Measurements from ENCODE around the genes KCNS1 and DBNDD2.

GRCh38 chr20:44324480-44324980 is 12.3 kb upstream of the R3HDML start:
- CAGE, long polyA plus RNA: no peak
- RRBS: no CpG with 5 or more reads among the region's 2 CpGs

DNA sequence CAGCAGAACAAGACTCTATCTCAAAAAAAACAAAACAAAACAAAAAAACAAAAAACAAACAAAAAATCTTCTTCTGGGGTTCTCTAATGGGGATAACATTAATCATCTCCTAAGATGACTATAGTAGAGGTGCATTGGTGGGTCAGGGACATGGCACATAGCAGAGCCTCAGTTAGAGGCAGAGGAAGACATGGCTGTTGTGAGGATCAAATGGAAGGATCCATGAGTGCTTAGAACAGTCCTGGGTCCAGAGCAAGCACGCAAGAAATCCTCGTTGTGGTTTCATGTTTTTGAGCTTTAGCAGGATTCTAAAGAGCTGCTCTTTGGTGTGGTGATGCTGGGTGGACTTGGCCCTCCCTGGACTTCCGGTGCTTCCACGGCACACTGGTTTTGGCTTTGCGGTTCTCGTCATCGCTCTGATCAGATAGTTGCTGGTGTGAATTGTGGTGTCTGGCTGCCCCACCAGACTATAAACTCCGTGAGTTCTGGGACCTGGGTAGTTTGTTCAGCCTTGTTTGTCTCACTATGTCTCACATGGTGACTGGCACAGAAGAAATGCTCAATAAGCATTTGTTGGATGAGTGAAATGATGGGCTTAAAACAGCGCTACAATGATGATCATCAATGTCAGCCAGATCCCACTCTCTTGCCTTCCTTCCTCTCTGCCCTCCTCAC is 3.2 kb downstream of the HNF4A start:
- CAGE, long polyA plus RNA: no peak
- RRBS: no CpG with 5 or more reads among the region's 9 CpGs

DNA sequence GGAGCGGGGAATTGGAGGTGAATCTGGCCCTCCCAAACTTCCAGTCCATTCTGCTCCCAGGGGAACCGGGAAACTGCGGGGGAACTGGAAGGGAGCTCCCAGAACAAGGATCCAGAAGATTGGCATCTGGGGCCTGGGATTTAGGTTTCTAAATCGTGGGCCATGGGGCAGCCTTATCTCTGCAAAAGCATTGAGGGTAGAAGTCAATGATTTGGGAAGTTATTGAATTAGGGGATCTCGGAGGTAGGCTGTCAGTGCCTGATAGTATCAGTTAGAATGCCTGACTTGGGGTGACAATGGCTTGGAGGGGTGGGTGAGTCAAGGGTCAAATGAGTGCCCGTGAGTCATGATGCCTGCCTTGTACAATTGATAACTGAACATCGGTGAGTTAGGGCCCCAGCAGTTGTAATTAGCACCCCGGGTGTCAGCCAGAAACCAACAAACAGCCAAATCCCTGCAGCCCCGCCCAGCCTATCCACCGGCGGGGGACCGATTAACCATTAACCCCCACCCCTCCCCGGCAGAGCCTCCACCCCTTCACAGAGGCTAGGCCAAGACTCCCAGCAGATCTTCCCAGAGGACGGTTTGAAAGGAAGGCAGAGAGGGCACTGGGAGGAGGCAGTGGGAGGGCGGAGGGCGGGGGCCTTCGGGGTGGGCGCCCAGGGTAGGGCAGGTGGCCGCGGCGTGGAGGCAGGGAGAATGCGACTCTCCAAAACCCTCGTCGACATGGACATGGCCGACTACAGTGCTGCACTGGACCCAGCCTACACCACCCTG is 45.4 kb downstream of the HNF4A start:
- CAGE, long polyA plus RNA: no peak
- RRBS: 69% methylated on average over 3 of the region's 25 CpGs

- CAGE, long polyA plus RNA: no peak
- RRBS: 68% methylated on average over 5 of the region's 30 CpGs
These were observed 55.6 kb downstream of the HNF4A start for GRCh38 chr20:44410830-44411797.

DNA sequence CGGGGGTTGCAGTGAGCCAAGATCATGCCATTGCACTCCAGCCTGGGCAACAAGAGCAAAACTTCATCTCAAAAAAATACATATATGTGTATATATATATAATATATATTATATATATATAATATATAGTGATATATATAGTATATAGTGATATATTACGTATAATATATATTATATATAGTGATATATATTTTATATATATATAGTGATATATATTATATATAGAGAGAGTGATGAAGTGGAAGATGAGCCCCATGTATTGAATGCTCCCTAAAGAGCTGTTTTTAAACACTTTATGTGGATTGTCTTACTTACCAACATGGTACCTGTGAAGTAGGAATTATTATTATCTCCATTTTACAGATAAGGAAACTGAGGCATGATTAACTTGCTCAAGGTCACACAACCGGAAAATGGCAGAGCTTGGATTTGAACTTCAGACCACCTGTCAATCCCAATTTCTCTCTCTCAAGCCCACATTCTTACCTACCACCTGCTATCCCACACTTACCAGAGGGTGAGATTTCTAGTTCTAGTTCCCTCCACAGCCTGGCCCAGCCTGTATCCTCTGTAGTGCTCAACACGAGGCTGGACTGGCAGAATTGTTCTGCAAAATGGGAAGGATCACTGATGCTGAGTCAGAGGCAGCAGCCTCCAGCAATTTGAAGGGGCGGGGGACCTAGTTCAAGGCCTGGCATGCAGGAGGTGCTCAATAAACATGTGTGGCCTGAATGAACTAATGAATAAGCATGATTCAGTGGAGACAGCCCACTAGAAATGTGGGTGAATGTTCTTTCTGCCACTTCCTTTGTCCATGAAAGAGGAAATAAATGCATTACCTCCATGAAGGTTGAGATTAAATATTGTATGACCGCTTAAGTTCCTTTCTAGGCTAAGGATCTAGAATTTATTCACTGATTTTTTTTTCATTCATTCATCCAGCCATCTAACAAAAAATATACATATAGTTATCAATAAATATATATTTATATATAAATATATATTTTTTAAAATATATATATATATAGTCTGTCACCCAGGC is 53.7 kb upstream of the TTPAL start:
- CAGE, long polyA plus RNA: no peak
- RRBS: no CpG with 5 or more reads among the region's 6 CpGs

GRCh38 chr20:44491576-44492421 is 16.1 kb downstream of the TTPAL start:
- CAGE, long polyA plus RNA: no peak
- RRBS: no CpG with 5 or more reads among the region's 7 CpGs

- CAGE, long polyA plus RNA: no peak
- RRBS: no CpG with 5 or more reads among the region's 5 CpGs
These were observed 3.1 kb downstream of the PKIG start for GRCh38 chr20:44585419-44585993.

- CAGE, long polyA plus RNA: no peak
- RRBS: no CpG with 5 or more reads among the region's 7 CpGs
These were observed 15.6 kb downstream of the PKIG start for GRCh38 chr20:44597937-44598407.

GRCh38 chr20:44616592-44617153 is 34.3 kb downstream of the PKIG start:
- CAGE, long polyA plus RNA: no peak
- RRBS: no CpG with 5 or more reads among the region's 17 CpGs

DNA sequence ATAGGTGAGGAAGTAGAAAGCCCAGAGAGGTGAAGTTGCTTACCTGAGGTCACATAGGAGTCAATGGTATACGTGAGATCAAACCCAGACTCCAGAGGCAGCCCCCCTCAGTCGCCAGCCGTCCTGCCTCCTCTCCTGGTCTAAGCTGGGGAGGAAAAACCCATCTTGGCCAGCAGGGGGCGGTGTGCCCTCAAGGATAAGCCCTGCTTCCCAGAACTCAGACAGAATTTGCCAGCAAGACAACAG is 30.1 kb upstream of the CCN5 start:
- CAGE, long polyA plus RNA: no peak
- RRBS: no CpG with 5 or more reads among the region's 4 CpGs

- CAGE, long polyA plus RNA: no peak
- RRBS: no CpG with 5 or more reads among the region's 2 CpGs
These were observed 522 bp downstream of the CCN5 start for GRCh38 chr20:44715656-44716125.

DNA sequence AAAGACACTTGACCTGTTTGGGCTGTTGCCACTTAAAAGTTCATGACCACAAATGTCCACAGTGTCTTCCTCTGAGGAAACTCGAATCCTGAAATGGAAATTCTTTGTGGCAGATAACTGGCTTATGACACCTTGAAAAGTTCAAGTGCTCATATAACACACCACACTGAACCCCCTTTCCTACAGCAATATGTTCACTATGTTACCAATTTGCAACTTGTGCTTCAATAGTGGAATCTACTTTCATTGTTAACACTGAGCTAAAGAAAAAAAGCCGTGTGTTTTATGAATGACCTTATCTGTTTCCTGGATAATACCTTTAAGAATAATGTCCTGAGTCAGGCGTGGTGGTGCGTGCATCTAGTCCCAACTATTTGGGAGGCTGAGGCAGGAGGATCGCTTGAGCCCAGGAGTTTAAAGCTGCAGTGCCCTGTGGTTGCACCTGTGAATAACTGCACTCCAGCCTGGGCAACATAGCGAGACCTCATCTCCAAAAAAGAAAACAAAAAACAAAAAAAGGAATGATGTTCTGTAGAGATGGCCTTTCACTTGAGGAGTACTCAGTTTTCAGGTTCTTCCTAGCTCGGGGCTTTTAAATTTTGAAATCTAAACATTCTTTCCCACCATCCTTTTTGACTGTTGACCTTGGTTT is 2.8 kb upstream of the PABPC1L start:
- CAGE, long polyA plus RNA: no peak
- RRBS: no CpG with 5 or more reads among the region's 7 CpGs

GRCh38 chr20:44967531-44967923 is 1.2 kb downstream of the STK4 start:
- CAGE, long polyA plus RNA: no peak
- RRBS: no CpG with 5 or more reads among the region's 4 CpGs

DNA sequence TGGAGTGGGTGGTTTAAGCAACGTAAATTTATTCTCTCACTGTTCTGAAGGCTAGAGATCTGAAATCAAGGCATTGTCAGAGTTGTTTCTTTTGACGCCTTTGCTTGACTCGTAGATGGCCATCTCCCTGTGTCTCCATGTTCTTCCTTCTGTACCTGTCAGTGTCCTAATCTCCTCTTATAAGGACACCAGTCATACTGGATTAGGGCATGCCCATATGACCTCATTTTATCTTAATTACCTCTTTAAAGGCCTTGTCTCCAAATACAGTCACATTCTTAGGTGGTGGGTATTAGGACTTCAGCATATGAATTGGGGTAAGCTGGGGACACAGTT is 2.5 kb downstream of the STK4 start:
- CAGE, long polyA plus RNA: no peak
- RRBS: no CpG with 5 or more reads among the region's 3 CpGs

DNA sequence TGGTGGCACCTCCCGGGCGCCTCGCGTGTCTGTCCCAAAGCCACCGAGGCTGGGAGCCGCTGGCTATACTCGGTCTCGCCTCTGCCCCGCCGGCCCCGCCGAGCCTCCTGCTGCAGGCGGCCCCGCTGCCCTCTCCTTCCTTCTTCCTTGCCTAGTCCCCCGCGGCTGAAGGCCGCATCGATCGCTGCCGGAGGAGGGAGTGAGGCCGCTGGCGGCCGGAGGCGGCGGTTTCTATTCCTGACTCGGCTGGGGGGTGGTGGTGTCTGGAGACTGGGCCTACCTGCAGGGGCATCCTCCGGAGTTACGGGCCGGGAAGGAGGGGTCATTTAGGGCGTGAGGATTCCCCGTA is at the start of gene KCNS1:
Gene KCNS1, minus strand, starts transcription at position 204 of the 349 bp plus-strand sequence.
- CAGE, long polyA plus RNA: no peak
- RRBS: 26% methylated on average over 21 of the region's 31 CpGs

DNA sequence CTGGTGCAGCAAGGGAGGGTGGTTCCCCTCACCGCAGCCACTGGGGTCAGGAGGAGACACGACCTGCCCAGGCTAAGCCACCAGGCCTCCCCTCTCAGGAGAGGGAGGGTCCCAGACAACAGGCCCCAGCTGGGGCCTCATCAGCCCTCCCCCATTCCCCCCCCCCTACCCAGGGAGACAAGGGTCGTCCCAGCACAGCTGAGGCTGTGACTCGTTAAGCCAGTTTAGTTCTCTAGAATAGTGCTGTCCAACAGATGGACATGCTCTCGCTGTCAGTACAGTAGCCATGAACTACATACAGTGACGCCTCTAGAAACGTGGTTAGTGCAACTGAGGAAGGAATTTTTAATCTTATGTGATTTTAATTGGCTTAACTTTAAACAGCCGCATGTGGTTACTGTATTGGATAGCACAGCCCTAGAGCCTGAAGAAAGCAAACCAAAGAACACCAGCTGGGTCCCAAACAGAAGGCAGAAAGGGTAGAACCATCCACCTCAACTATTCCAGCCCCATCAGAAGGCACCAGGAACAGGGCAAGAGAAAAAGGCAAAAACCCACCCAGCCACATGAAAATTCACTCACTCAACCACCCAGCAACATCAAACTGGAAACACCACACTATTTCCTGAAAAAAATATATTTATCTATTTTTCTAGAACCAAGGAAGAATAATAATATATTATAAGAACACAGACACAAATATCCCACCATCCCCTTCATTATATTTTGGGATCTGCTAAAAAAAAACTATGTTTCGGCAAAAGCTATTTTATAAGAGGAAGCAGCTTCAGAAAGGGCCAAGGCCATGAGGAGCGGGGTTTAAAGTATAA is 17.6 kb upstream of the MATN4 start:
- CAGE, long polyA plus RNA: no peak
- RRBS: no CpG with 5 or more reads among the region's 10 CpGs

DNA sequence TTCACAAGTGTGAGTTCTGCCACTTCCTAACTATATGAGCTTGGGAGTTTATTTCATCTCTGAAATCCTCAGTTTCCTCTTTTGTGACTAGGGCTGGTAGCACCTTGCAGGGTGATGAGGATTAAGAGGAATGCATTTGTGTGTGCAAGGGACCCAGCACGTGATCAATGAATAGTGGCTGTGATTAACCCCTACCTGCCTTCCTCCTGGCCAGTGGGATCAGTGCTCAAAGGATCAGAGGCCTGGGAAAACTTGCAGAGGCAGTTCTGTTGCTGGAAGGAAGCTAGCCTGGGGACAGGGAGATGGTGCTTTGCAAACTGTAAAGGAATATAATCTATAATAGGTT is 7.3 kb downstream of the SDC4 start:
- CAGE, long polyA plus RNA: no peak
- RRBS: no CpG with 5 or more reads among the region's 1 CpG

GRCh38 chr20:45357851-45358890 is 4.8 kb upstream of the SYS1 start:
- CAGE, long polyA plus RNA: no peak
- RRBS: no CpG with 5 or more reads among the region's 11 CpGs

GRCh38 chr20:45358891-45359771 is 3.8 kb upstream of the SYS1 start:
- CAGE, long polyA plus RNA: no peak
- RRBS: 7% methylated on average over 2 of the region's 11 CpGs

DNA sequence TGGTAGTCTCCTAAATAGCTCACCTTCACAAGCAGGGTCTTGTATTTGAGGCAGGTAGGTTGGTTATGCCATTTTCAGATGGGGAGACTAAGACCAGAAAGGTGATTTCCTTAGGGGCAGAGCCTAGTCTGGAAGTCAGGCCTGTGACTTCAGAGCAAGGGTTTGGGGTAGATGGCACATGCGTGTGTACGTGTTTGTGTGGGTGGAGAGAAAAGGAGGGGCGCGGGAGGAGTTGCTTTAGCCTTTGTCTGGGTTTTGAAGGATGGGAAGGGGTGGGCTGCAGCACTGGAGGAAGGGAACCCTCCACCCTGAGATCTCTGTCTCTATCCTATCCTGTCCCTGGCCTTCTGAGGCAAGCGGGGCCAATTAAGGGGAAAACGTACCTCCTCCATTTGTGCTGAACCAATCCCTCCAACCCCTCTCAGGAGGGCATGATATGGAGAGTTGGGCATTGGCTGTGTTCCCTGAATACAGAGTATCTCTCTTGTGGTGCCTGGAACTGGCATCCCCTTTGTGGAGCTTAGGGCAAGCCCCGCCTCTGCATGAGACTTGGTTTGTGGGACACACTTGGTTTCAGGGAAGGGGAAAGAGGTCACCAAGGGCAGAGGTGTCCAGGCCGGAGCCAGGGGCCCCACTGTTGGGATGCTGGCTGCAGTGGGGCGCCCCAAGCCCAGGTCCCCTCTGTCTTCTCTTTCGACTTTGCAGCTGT is at the start of gene DBNDD2:
Gene DBNDD2, plus strand, starts transcription at position 564 of the 709 bp plus-strand sequence.
- CAGE, long polyA plus RNA: no peak
- RRBS: no CpG with 5 or more reads among the region's 10 CpGs